ENCODE results near the genes FEZF1 and WASL.

DNA sequence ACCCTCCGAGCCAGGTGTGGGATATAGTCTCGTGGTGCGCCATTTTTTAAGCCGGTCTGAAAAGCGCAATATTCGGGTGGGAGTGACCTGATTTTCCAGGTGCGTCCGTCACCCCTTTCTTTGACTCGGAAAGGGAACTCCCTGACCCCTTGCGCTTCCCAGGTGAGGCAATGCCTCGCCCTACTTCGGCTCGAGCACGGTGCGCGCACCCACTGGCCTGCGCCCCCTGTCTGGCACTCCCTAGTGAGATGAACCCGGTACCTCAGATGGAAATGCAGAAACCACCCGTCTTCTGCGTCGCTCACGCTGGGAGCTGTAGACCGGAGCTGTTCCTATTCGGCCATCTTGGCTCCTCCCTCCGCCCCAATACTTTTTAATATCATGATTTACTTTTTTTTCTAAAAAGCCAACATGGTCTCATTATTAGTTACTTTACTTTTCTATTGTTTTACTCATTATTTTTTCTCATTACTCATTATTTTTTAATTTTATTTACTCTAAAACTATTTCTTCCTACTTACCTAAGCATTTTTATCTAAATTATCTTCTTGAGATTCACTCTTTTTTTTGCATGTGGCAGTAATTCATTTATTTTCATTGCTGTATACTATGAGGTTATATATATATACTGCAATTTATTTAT lies 19.8 kb downstream of the FEZF1 start:
- PRO-cap = no peak
- RAMPAGE, long total RNA, 4 experiments = no peak in any of the 4 experiments

DNA sequence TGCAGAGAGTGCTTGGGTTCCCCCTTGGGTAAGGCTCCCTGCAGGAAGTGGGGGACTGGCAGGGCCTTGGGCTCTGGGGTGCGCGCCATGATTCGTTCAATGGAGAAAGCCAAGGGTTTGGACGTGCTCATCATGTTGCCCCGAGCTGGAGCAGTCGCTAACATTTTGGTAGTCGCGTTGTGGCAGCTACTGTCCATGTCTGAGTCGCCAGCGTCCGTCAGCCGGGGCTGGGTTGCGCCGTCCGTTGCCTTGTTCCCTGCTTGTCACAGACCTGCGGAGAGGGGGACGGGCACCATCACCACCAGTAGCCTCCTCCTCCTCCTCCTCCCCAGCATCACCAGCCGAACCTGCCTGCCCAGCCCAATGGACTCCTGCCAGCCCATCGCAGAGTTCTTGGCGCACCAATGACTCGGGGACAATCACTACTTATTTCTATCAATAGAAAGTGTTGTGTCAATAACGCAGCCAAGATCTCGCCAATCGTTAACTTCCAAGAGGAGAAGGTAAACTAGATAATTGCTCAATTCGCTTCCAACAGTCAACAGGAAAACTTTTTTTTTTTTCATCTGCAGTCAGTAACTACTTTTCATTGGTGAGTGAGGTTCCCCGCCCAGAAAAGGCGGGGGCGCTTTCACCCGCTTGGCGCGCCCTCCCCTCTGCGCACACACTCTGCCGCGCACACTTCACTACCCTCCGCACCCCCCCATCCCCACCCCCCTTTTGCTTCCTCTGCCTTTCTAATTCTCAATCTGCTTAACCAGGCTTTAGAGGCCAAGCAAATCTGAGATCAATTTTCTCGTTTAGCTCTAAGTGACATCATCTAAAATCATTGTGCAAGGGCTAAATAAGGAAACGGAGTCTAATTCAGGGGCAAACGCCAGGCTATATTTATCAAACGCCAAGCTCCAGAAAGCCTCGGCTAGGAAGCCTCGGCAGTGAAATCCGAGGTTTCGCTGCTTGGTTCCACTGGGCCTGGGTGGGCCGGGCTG lies at the start of gene FEZF1:
TSS of gene FEZF1 (minus strand) at position 510 of the 989 bp plus-strand sequence.
- PRO-cap = no peak
- RAMPAGE, long total RNA, 4 experiments = no peak in any of the 4 experiments

DNA sequence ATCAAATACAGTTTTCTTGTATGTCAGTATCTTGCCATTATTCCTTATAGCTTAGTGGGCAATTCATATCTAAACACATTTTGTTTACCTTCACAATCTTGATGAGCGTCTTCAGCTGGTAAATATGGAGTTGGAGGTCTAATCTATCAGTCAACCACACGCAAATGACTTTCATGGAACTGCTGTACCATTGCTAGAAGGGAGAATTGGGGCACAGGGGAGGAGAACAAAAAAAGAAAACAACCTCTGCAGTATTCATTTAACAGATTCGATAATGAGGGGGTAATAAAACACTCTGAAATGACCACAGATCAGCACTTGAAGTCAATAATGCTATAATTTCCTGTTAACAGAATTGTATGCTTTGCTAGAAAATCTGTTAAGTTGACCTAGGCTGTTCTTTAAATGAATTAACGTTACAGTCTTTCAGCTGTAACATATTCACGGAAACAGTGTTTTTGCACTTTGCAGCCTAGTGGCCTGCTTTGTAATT lies 20.9 kb upstream of the FEZF1 start:
- PRO-cap = no peak
- RAMPAGE, long total RNA, 4 experiments = no peak in any of the 4 experiments

GRCh38 chr7:122702272-122702774 lies 399 bp downstream of the RNF148 start:
- PRO-cap = no peak
- RAMPAGE, long total RNA, 4 experiments = no peak in any of the 4 experiments

DNA sequence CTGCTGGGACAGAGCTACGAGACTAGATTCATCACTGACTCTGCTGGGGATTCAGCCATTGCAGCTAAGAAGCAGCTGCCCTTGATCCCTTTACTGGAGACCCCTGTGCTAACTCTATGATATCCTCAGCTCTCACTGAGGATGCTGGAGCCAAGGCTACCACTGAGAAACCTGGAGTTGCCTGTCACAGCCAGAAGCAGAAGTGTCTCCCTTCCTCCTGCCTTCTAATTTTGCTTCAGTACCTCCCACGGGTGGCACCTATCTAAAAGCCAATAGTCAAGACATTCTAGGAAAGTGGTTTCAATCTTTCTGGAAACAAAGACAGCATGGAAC lies 126.6 kb downstream of the IQUB start:
- PRO-cap = no peak
- RAMPAGE, long total RNA, 4 experiments = no peak in any of the 4 experiments

GRCh38 chr7:123600678-123601152 lies 906 bp upstream of the ASB15 start:
- PRO-cap = no peak
- RAMPAGE, long total RNA, 4 experiments = no peak in any of the 4 experiments

DNA sequence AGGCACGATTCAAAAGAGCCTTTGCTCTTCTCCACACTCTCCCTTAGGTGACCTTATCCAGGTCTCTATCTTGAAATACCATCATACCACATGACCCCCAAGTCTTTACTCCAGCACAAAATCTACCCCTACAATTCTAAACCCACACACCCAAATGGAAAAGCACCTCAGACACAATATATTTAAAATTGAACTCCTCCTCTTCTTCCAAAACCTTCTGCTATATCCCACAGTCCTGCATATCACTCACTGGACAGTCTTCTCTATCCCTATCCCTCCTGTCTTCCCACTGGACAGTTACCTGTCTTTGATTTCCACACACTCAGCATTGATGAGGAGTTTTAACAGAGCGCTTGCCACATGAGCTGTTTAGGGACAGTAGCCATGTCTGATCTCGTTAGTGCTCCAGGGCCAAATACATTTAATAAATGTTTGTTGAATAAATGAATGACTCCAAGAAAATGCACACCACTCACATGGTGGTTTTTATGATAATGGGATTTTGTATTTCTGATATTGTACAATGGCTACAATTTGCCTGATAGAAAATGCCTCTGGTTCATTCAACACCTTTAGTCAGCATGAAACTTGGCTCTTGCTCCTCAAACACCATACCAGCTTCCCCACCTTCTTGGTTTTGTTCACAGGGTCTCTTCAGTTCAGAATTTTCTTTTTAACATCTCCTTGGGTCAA lies 15.9 kb downstream of the LMOD2 start:
- PRO-cap = no peak
- RAMPAGE, long total RNA, 4 experiments = no peak in any of the 4 experiments

DNA sequence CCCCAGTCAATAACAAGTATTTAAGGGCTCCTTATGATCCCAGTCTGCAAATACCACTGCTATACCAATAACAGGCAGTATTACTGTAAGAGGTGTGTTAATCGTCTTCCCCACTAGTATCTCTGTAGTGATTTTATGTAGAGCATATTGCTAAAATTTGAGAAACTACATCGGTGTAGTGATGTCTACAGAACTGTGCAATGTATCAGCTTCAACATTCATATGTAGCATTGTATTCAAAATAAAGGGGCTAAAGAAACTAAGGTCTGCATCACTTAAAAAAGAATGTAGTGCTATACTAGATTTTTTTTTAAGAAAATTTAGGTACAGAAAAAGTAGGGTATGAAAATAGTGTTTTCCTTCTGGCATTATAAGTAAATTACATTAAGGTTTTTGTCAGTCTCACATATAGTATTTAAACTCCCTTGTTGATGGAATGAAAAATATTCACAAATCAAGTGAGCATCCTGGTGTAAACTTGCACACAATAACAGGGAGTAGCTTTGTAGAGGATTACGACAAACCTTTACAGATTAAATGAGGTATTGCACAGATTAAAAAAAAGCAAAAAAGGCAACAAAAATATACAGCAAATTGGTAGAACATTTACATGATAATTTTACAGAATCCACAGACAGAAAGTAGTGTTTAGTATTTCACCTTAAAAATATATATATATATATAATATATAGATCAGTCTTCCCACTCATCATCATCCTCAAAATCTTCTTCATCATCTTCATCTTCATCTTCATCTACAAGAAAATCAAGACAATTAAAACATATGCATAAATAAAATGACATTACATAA lies 28.4 kb downstream of the LMOD2 start:
- PRO-cap = no peak
- RAMPAGE, long total RNA, 4 experiments = no peak in any of the 4 experiments

DNA sequence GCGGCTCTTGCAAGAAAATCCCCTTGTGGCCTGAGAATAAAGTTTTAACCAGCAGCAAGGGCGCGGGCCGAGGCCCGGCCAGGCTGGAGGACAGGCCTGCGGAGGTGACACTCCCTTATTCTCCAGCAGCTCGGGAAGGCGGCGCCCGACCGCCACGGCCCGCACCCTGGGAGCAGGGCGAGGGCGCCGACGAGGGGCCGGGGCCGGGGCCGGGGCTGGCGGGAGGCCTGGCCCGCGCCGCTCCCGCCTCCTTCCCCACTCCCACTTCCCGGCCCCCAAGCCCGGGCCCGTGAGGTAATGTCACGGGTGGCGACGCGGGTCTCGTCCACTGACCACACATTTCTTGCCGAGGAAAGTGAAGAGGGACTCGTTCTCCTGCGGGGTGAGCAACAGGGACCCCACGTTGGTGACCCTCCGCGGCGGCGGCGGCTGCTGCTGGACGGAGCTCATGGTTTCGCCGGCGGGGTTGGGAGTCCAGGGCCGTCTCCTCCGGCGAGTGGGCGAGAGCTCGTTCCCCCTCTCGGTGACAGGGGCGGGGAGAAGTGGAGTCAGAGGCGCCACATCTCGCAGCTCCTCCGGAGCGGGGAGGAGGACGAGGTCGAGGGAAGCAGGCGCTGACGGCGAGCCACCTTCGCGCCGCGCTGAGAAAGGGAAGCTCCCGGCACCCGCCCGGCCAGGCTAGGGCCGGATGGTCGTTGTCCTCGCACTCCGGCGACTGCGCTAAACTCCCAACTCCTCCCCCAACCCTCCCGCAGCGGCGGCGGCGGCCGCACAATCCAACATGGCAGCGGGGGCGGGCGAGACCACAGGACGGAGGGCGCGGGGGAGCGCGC lies at the start of gene WASL:
TSS of gene WASL (minus strand) at position 719 of the 833 bp plus-strand sequence.
- PRO-cap = bidirectional peak, plus-strand start outside the sequence, minus-strand start at position 719 of the sequence
- RAMPAGE, long total RNA, 4 experiments = start-site peak on the minus strand in 3 of 4 experiments, centred at positions 704 to 721 of the sequence, 757 to 1,136 reads per replicate

DNA sequence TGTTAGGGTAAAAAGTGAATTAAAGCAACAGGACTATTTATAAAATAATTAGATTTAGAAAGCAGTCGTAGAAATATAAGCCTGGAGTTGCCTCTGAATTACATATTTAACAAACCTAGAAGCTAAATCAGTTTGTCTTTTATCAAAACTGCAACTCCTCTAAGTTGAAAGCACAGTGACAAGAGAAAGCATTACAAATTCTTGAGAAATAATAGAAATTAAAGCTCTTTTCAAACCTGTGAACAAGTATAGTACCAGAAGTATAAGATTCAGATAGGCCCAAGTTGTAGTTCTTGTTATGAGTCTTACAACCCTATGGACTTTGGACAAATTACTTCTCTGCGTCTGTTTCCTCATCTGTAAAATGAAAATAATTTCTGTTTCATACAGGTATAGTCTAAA lies 1.5 kb upstream of the WASL start:
- PRO-cap = no peak
- RAMPAGE, long total RNA, 4 experiments = no peak in any of the 4 experiments

DNA sequence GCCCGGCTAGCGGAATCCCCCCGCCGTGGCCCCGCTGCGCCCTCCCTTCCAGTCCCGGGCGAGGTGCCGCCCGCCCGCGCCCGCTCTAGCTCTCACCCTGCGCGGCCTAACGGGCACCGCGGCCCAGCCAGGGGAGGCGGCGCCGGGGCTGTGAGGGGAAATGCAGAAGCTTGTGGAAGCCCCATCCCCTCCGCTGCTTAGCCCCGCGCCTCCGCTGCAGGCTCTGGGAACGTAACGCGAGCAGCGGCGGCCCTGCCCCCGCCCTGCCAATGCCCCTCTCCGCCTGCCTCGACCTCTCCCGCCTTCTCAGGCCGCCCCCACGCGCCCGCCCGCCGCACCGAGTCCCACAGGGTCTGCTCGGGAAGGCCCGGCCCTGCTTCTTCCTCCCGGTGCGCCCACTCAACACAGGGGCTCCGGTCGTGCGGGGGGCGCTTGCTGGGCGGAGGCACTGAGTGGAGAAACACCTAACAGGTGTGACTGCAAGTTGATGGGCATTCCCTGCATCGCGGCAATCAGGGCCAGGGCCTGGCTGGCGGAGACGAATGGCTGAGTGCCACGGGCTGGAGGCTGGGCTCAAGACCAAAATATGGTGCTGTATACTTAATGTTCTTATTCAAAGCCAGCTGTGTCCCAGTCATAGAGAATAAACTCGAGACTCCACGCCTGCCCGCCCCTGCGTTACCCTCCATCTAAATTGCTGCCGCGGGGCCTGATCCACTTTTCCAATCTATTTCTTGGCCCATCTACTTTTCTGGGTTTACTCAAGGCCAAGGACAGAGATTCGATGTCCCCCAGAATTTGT lies 530 bp upstream of the TMEM229A start:
- PRO-cap = no peak
- RAMPAGE, long total RNA, 4 experiments = no peak in any of the 4 experiments

- PRO-cap = no peak
- RAMPAGE, long total RNA, 4 experiments = no peak in any of the 4 experiments
Observed at GRCh38 chr7:124763966-124764659, 1.5 kb downstream of the GPR37 start.

- PRO-cap = no peak
- RAMPAGE, long total RNA, 4 experiments = no peak in any of the 4 experiments
Observed at GRCh38 chr7:125355717-125356312, 426.2 kb upstream of the POT1 start.

DNA sequence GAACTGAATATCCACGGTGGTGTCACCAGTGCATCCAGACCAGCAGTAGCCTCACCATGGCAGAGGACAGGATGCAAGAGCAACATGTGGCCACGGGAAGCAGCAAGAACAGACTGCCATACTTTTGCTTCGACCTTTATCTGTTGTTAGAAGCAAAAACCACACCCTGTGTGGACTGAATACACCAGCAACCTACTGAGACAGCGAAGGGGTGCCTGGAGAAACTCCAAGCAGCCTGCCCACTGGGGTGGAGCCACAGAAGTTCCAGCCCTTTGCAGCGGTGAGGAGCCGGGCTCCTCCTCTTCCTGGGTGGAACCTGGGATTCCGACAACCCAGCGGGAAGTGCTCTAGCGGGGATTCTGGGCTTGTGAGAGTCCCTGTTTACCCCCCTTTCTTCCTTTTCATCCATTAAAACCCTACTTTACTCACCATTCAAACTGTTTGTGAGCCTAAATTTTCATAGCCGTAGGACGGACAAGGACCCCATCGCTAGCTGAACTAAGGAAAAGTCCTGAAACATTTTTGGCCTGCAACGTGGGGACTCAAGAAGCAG lies 584.9 kb downstream of the GRM8 start:
- PRO-cap = no peak
- RAMPAGE, long total RNA, 4 experiments = no peak in any of the 4 experiments

DNA sequence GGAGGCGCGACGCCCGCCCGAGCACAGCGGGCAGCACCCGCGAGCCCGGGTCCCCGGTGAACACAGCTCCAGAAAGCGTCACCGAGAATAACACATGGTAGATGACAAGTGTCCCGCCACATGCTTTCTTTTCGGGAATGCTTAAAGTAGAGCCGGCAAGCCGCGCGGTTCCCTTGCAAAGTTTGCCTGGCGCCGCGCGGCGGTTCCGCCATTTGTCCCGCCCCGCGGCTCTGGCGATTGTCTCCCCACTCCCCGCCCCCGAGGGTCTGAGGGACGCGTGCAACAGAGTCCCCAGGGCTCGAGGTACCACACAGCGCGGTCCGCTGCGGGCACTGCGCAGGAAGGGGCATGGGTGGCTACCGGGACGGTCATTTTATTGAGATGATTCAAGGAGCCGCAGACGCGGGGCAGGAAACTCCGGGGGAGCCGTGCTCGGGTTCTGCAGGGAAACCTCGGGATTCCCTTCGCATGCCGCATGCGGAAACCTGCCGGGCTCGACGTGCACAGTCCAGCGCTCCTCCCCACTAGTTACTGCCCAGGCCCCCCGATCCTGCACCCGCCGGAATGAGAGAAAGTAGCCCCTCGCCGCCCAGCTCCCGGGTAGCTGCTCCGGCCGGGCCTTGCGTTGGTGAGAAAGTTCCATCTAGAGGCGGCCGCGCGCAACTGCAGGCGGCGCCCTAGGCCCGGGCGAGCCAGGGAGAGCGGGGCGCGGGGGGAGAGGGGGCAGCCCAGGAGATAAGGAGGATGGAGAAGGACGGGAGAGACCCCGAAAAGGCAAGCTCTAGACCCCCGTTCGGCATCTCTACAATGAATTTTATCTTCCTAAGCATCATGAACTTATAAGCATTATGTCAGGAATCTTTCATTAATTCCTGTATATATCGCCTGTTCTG lies 946 bp upstream of the GRM8 start:
- PRO-cap = no peak
- RAMPAGE, long total RNA, 4 experiments = no peak in any of the 4 experiments

DNA sequence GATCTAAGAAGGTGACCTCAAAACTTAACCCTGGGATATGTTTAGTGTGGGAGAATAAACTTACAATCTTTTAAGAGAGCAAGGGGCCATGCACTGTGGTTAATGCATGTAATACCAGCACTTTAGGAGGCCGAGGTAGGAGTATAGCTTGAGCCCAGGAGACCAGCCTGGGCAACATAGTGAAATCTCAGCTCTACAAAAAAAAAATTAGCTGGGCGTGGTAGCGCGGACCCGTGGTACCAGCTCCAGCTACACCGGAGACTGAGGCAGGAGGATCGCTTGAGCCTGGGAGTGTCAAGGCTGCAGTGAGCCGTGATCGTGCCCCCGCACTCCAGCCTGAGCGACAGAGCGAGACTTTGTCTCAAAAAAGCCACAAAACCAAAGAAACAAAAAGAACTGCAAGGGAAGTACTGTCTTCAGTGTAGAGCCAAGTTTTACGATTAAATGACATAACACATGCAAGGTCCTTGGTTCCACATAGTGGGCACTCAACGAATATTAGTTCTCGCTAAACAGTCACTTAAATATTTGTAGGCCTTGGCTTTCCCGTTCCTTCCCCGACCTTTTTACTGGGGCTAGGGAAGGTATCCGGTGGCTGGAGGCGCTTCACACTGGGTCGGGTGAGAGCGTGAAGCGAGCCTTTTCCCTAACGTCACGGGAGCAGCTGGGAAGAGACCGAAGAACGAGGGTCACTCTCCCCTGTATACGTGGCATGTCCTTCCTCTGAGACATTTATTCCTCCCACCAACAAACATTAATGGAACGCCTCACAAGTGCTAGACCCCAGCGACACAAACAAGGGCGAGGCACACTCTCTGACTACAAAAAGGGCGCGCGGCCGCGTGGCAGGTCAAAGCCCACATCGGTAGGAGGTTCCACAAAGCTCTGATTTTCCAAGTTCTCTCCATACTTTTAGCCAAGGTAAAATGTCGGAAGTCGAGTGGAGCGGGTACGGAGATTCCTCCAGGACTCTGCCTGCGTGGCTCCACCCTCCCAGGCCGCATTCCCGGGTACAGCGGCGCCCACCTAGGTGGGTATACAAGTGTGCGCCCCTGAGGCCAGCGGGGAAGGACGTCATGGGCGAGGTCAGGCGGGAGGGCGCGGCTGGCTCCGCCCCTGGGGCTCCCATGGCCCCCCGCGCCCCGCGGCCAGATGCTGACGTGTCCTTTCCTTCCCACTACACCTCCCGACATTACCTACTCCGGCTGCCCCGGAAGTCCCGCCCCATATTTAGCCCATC lies 811 bp upstream of the SND1 start:
- PRO-cap = unidirectional peak, minus-strand start at position 1,070 of the sequence
- RAMPAGE, long total RNA, 4 experiments = start-site peak on the minus strand in 1 of 4 experiments, centred at position 1,093 of the sequence, 9 reads per replicate

GRCh38 chr7:127652826-127653207 lies 823 bp downstream of the SND1 start:
- PRO-cap = no peak
- RAMPAGE, long total RNA, 4 experiments = no peak in any of the 4 experiments

- PRO-cap = no peak
- RAMPAGE, long total RNA, 4 experiments = no peak in any of the 4 experiments
Observed at GRCh38 chr7:128003602-128004206, 27.5 kb downstream of the LRRC4 start.

GRCh38 chr7:128031788-128031992 lies 453 bp upstream of the LRRC4 start:
- PRO-cap = no peak
- RAMPAGE, long total RNA, 4 experiments = no peak in any of the 4 experiments

- PRO-cap = no peak
- RAMPAGE, long total RNA, 4 experiments = no peak in any of the 4 experiments
Observed at GRCh38 chr7:128091458-128091810, 60.2 kb upstream of the LRRC4 start.

Data from omental fat pad (tissue), 4 donors.